SK-N-DZ (cell line): Measurements from ENCODE around the gene PRMT2.

GRCh38 chr21:46000389-46001422 is 19.1 kb downstream of the COL6A1 start:
RAMPAGE:
- cytosol, long total RNA, result no peak
- nucleus, long total RNA, result no peak

DNA sequence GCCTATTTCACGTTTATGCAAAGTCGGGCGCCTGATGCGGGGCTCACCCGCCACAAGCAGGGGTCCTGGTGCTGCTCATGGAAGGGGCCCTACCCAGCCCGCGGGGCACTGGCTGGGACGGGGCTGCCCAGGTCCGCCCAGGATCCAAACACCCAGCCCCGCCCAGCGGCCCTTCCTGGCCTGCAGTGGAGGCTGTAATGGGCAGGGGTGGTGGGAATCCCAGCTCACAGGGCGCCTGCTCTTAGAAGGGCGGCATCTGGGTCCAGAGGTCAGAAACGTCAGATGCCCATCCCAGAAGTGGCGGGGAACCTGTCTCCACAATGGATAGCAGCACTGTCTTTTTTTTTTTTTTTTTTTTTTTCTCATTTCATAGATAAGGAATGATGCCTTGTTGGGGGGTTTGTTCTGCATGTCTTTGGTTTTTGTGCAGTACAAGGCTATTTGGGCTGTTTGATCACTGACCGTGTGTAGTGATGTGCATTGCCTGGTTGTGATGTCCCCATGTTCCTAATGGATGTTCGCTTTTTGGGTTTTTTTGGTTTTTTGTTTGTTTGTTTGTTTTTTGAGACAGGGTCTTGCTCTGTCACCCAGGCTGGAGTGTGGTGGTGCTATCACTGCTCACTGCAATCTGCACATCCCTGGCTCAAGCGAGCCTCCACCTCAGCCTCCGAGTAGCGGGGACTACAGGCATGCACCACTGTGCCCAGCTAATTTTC is 1.8 kb downstream of the COL6A2 start:
RAMPAGE:
- cytosol, long total RNA, result no peak
- nucleus, long total RNA, result no peak

DNA sequence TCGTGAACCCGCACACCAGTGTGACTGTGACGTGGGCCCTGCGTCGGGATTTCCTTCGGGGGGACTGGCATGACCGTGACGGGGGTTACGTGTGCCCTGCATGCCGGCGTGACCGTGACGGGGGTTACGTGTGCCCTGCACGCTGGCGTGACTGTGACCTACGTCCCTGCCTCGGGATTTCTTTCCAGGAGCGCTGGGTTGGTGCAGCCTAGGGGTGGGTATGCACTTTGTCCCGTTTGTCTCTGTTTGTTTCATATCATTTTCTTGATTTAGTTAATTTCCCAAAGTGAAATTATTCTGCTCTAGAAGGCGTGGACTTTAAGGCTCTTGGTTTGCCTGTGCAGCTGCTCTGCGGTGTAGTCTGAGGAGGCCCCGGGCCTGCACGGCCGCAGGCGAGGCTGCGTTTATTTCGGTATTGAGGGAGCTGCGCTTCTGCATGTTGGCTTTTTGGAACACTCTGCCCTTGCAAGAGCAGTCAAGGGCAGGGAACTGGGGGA is 3.0 kb downstream of the FTCD start:
RAMPAGE:
- cytosol, long total RNA, result no peak
- nucleus, long total RNA, result no peak

GRCh38 chr21:46226530-46227609 is 1.7 kb downstream of the LSS start:
RAMPAGE:
- cytosol, long total RNA, result no peak
- nucleus, long total RNA, result no peak

DNA sequence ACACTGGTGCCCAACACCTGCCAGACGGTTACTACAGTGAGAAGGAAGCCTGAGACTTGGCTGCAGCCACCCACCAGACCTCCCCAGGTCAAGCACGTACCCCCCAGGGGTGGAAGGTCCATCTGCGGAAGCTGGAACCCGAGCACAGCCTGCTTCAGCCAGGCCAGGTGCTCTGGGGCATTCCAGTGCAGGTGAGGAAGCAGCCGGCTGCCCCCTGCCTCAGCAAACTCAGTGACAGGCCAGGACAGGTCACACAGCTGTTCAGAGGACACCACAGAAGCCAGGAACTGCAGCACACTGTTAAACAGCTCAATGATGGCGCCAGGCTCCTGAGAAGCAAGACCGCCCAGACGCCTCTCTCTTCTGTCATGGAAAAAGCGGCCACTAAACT is 16.1 kb upstream of the LSS start:
RAMPAGE:
- cytosol, long total RNA, result no peak
- nucleus, long total RNA, result no peak

RAMPAGE:
- cytosol, long total RNA, result no peak
- nucleus, long total RNA, result no peak
Measured at GRCh38 chr21:46256241-46256723, 27.7 kb upstream of the LSS start.

DNA sequence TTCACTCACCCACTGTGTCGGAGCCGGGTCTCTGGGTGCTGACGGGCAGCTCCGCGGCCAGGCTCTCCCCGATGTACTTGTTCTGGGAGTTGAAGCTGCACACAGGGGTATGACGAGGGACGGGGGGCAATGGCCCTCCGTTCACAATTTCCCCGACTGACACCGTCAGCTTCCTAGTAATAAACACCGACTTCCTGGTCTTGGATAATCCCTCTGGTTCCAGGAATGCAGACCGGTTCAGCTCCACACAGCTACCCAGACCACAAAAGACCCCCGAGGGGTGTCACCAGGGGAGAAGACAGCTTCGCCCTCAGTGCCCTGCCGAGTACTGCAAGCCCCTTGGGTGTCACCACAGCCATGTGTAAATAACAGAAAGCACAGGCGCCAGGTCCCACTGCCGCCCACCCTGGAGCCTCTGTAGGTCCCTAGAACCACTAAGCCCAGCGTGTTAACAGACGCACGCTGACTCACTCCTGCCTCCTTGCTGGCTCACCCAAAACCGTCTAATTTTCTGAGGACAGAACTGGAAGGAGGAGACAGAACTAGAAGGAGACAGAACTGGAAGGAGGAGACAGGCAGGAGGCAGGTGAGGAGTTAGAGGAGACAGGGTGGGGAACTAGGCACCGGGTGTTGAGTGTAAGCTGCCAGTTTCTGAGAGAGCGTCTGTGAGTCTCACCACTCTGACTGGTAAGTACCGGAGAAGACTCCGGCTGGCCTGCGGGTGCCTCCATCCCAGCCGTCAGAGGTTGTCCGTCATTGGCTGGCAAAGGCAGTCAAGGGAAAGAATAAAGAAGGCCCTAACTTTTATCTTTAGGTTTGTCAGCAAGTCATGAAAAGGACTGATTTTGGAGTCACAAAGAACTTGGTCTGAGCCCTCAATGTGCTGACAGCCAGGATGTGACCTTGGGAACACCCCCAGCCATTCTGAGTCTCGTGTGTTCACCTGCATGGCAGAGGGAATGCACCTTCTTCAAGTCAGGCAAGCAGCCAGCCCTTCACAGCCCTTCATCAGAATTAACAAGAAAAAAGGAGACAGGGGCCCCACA is 19.2 kb downstream of the MCM3AP start:
RAMPAGE:
- cytosol, long total RNA, result no peak
- nucleus, long total RNA, result no peak

DNA sequence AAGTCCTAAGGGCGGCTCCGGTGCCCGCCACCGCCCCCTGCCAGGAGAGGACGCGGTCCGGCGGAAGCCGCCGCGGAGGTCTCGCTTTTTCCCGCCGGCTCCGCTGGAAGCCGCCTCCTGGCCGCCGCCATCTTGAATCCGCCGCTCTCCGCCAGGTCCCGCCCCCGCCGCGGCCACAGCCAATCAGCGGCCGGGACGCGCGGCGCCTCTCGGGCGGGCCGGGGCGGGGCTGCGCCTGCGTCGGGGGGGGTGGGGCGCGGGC is 297 bp downstream of the PCNT start:
RAMPAGE:
- cytosol, long total RNA, result no peak
- nucleus, long total RNA, result no peak

GRCh38 chr21:46357290-46358465 is 33.7 kb downstream of the PCNT start:
RAMPAGE:
- cytosol, long total RNA, result no peak
- nucleus, long total RNA, result no peak

RAMPAGE:
- cytosol, long total RNA, result no peak
- nucleus, long total RNA, result no peak
Measured at GRCh38 chr21:46529712-46530534, 71.2 kb downstream of the DIP2A start.

RAMPAGE:
- cytosol, long total RNA, result no peak
- nucleus, long total RNA, result no peak
Measured at GRCh38 chr21:46550429-46551113, 54.3 kb downstream of the S100B start.

DNA sequence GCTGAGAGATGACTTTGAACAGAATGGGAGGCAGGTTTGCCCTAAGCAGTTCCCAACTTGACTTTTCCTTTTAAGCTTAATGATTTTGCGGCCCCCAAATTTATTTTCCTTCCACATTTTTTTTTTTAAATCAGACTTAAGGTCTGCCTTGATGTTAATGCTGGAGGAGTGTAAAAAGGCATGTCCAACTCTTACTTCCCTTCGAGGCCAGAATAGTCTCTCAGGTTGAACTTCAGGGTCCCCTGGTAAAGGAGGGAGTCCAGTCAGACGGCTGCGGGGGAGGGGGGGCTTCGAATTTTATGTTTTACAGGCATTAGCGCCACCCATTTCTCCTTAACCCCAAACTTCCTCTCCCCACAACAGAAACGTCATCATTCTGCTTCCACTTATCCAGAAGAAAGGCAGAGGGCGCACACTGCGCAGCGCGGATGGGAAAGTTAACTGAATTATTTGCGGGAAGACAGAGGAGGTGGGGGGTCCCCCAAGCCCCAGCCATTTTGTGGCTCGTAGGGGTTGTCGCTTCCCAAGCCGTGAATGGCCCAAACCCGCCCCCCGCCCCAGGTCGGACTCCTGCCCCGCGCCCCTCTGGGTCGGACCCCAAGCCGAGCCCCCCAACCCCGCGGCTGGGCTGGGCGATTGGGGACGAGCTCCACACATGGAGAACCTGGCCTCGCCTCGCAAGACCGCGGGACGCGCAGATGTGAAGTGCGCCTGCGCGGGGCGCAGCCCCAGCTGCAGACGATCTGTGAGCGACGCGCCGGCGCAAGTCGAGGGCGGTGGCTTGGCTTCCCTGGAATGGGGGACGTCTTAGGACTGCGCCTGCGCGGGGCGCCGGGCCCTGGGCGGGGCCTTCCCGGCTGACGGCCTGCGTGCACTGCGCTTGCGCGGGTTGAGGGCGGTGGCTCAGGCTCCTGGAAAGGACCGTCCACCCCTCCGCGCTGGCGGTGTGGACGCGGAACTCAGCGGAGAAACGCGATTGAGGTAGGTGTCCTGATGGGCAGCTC is at the start of gene PRMT2:
Gene PRMT2 (plus strand): TSS at position 892 of the 1,004 bp plus-strand sequence.
RAMPAGE:
- cytosol, long total RNA, result start-site peak on the plus strand centred at position 881 of the sequence, 36 bp wide, 385 and 373 reads in 2 replicates
- nucleus, long total RNA, result start-site peak on the plus strand centred at position 888 of the sequence, 22 bp wide, 53 and 142 reads in 2 replicates